ENCODE results near the genes KCNJ12, NOS2 and ERAL1.

- RAMPAGE, long total RNA, result no peak
- RRBS, result 4% methylated on average over 47 of the region's 97 CpGs
Measured at GRCh38 chr17:21375868-21376792, at the start of gene KCNJ12. KCNJ12 (plus strand) TSS chr17:21376357.

DNA sequence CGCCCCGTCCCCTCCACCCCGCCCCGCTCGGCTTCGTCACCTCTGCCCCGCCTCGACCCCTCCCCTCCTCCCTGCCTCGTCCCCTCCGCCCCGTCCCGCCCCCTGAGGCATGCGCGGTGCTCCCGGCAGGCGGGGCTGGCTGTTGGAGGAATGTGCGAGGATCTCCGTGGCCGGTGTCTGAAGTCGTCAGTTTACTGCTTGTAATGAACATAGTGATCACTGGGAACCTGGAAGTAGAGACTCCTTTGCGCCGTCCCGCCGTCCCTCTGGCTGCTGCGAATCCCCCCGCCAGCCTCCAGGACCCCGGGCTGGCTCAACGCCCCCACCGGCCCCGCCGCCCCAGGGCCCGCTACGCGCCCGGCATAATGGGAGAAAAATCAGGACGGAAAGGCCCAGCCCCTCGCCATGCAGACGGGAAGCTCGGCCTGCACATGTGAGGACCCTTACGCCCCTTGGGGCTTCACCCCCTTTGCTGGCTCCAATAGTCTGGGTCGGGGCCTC lies 743.0 kb downstream of the KCNJ18 start:
- RAMPAGE, long total RNA, result no peak
- RRBS, result 79% methylated on average over 5 of the region's 41 CpGs

GRCh38 chr17:22523975-22524819 lies 831.9 kb downstream of the KCNJ18 start:
- RAMPAGE, long total RNA, result no peak
- RRBS, result no CpG with 5 or more reads among the region's 23 CpGs

- RAMPAGE, long total RNA, result no peak
- RRBS, result no CpG with 5 or more reads among the region's 39 CpGs
Measured at GRCh38 chr17:26731459-26731854, 562.5 kb upstream of the WSB1 start.

GRCh38 chr17:27299455-27299878 lies 5.6 kb downstream of the WSB1 start:
- RAMPAGE, long total RNA, result no peak
- RRBS, result no CpG with 5 or more reads among the region's 3 CpGs

- RAMPAGE, long total RNA, result no peak
- RRBS, result no CpG with 5 or more reads among the region's 12 CpGs
Measured at GRCh38 chr17:27458194-27458971, 2.1 kb downstream of the KSR1 start.

DNA sequence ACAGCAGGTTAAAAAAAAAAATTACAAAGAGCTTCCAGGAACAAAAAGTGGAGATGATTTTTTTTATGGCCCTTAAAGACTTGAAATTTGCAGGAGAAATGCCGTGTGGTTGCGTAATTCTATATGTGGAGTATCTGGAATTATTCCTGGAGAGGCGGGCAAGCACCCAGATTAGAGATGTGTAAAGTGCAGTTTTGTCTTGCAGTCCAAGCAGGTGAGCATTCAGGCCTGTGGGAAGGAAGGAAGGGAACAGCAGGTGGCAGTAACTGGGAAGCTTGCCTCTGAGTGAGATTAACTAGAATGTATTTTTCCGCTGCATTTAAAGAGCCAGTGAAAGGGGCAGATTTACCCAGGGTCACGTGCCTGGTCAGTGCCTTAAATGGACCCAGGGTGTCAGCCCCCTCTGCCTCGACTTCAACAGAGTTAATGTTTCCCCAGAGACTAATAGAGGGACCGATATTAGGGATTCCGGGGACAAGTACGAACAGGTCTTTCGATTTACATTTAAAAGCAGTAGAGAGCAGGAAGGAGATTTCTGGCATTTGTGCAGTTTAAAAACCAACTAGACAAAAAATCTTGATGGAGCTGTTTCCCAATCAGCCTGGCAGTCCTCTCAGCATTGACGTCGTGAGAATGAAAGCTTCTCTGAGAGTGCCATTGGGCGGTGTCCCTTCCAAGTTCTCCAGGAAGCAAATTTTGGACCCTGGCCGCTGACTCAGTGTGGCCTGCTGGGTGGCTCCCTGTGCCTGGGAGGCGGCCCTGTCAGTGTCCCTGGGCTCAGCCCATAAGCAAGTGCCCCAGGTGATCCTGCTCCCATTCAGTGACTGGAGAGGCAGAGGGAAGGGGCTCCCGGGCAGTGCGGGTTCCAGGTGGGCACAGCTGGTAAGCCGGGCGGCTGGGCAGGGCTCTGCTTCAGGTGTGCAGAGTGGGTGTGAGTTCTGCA lies 38.2 kb downstream of the KSR1 start:
- RAMPAGE, long total RNA, result no peak
- RRBS, result no CpG with 5 or more reads among the region's 19 CpGs

GRCh38 chr17:27800318-27801008 lies at the start of gene NOS2:
NOS2 (minus strand) TSS chr17:27800529.
- RAMPAGE, long total RNA, result no peak
- RRBS, result no CpG with 5 or more reads among the region's 8 CpGs

DNA sequence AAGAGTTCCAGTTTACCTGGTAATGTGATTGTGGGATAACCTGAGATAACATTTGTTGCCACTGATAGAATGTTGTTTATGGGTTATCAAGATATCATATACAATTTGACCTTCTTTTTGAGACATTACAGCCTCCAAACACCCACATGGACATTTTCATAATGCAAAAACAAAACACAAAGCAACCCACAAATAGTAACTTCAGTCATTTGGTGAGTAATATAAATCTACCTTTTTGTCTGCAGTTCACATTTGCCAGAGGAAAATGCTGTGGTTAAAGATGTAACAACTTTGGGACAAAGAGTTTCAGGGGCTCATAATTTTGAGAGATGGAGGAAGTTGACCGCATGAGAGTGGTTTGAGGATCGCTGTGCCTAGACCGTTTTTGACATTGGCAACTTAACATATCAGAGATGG lies 3.9 kb downstream of the NLK start:
- RAMPAGE, long total RNA, result no peak
- RRBS, result no CpG with 5 or more reads among the region's 3 CpGs

- RAMPAGE, long total RNA, result no peak
- RRBS, result no CpG with 5 or more reads among the region's 6 CpGs
Measured at GRCh38 chr17:28172700-28173765, 130.6 kb downstream of the NLK start.

- RAMPAGE, long total RNA, result no peak
- RRBS, result 2% methylated on average over 15 of the region's 50 CpGs
Measured at GRCh38 chr17:28317450-28318697, 1.1 kb upstream of the TMEM97 start.

DNA sequence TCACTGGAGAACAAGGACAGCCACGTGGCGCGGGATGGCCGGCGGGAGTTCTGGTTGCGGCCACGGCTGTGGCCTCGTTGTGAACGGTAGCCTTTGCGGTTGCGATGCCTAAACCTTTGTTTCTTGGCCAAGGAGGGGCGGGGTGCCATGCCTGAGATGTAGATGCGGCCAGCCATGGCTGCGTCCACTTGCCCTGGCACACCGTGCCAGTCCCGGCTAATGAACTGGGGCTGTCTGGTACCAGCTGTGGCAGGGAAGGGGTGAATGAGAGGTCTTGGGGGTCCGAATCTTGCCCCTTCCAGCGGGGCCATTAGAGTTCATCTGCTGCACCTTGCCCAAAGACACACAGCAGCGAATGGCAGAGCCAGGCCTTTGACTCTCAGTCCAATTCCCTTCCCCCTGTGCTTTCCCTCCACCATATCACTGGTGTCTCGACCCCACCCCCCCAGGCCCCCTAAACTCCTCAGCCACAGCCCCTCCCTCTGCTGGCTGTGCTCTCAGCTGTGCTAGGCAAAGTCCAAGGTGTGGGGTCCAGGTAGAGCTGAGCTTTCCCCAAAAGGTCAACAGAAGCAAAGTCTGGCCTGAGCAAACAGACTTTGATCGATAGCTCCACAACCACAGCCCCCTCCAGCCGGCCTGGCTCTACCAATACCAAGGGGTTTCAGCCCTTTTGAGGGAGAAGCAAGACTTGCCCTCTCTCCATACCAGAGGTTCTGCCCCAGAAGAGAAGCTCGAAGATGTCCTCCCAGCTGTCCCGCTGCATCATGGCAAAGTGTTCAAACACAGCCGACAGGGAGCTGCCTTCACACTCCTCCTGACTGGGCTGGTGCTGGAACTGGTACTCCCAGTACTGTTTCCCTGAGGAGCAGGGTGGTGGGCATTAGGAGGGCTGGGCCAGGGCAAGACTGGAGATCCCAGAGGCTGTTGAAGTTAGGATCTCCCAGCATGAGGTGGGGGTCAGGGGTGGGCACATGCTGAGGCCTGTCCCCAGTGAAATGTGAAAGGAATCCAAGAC lies 2.0 kb downstream of the VTN start:
- RAMPAGE, long total RNA, result no peak
- RRBS, result no CpG with 5 or more reads among the region's 25 CpGs

DNA sequence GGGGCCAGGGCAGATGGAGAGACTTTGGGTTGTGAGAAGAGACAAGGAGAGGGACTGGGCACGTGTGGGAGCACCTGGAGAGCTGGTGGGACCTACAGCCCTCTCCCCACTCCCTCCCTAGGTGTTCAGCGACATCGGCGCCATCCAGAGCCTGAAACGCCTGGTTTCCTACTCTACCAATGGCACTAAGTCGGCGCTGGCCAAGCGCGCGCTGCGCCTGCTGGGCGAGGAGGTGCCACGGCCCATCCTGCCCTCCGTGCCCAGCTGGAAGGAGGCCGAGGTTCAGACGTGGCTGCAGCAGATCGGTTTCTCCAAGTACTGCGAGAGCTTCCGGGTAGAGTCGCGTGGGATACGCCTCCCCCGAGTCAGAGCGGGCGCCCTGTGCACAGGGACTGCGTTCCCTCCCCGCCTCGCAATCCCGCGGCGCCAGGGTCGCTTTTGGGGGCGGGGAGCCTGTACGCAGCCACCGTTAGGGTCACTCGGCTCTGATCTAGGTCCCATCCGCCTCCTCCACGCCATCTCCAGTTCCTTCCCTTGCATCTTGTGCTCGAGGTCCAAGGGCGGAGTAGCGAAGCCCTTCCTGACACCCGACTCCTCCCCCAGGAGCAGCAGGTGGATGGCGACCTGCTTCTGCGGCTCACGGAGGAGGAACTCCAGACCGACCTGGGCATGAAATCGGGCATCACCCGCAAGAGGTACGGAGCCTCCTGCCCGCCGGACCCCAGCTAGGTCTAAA lies 12.9 kb downstream of the SARM1 start:
- RAMPAGE, long total RNA, result no peak
- RRBS, result no CpG with 5 or more reads among the region's 51 CpGs

DNA sequence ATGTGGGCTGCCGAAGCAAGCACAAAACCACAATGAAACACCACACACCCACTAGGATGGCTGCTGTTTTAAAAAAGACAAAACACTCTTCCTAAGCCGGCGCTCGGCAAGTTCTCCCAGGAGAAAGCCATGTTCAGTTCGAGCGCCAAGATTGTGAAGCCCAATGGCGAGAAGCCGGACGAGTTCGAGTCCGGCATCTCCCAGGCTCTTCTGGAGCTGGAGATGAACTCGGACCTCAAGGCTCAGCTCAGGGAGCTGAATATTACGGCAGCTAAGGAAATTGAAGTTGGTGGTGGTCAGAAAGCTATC lies 5.8 kb upstream of the SLC13A2 start:
- RAMPAGE, long total RNA, result start-site peak on the plus strand centred at position 89 of the sequence, 7 bp wide, 42 and 66 reads in 2 replicates
- RRBS, result no CpG with 5 or more reads among the region's 13 CpGs

GRCh38 chr17:28514296-28514824 lies 8.2 kb downstream of the FOXN1 start:
- RAMPAGE, long total RNA, result no peak
- RRBS, result no CpG with 5 or more reads among the region's 13 CpGs

- RAMPAGE, long total RNA, result no peak
- RRBS, result no CpG with 5 or more reads among the region's 4 CpGs
Measured at GRCh38 chr17:28611414-28612211, 2.4 kb downstream of the RSKR start.

GRCh38 chr17:28623586-28624047 lies 9.6 kb upstream of the RSKR start:
- RAMPAGE, long total RNA, result no peak
- RRBS, result no CpG with 5 or more reads among the region's 4 CpGs

GRCh38 chr17:28655259-28655730 lies 6.4 kb downstream of the SDF2 start:
- RAMPAGE, long total RNA, result no peak
- RRBS, result no CpG with 5 or more reads among the region's 7 CpGs

DNA sequence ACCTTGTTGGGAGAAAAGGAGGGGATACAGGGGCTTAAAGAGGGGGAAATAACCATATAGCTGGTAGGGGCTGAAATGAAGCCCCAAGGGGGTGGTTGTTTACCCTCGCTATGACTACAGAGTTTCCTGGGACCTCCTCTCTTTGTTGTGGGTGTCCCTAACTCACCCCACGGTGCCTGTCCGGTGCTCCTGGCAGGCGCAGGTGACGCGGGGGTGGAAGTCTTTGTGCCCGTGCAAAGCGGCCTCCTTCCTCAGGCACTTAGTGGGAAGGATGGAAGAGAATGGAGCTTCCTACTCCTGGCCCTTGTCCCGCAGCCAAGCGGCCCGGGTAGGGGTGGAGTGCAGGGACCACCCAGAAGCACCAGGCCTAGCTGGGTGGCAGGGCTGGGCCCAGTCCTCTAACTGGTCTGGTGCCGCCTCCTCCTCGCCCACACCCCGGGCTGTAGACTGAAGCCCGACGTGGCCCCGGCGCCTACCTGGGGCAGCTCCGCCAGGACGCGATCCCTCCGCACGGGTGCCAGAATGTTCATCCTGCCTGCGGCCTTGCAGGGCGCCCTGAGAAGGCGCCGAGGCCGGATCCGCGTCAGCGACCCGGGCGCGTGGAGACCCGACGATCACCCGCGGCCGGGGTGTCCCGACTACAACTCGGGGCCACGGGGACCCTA lies 799 bp downstream of the RAB34 start:
- RAMPAGE, long total RNA, result no peak
- RRBS, result no CpG with 5 or more reads among the region's 42 CpGs

DNA sequence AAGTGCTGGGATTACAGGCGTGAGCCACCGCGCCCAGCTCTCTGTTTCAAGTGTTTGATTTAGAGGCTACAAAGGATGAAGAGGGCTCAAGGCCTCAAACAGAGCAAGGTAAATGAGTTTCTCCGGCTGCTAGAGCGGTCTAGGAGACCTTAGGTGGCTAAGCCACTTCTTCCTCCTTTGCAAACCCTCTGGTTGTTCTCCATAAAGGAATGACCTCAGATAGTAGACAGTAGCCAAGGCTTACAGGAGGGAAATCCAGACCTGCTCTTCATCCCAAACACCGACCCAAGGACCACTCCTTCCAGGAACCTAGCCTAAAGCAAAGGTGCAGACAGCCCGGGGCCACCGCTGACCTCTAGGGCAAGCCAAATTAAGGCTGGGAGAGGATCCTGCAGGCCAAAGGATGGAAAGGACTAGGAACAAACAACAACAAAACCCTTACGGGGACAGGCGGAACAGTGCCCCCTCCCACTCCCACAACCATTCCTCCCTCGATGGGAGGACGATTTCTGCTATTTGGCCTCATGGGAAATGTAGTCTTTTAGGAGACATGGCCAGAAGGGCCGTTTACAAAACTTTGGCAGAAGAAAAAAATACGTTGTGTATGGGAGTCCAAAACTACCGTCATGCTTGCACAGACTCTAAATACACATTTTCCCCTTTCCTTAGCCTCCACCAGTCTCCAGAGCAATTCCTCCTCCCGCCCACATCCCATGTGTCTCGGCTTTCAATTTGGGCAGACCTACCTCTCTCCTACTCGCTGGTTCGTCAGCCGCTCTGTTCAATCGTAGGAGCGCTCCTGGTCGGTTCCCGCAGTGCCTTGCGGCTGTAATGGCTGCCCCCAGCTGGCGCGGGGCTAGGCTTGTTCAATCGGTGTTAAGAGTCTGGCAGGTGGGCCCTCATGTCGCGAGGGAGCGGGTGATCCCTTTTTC lies at the start of gene ERAL1:
Gene ERAL1, plus strand, starts transcription at position 813 of the 932 bp plus-strand sequence.
- RAMPAGE, long total RNA, result start-site peak on the plus strand centred at position 816 of the sequence, 28 bp wide, 182 and 221 reads in 2 replicates
- RRBS, result no CpG with 5 or more reads among the region's 31 CpGs